GM19240 (cell line): ENCODE measurements around a stretch of chr17.

- RRBS = 1% methylated on average over 23 of the region's 67 CpGs
Measured at GRCh38 chr17:16588811-16589771, 20.1 kb upstream of the ZNF287 start.

- RRBS = no CpG with 5 or more reads among the region's 14 CpGs
Measured at GRCh38 chr17:16832656-16833204, 139.2 kb downstream of the TNFRSF13B start.

DNA sequence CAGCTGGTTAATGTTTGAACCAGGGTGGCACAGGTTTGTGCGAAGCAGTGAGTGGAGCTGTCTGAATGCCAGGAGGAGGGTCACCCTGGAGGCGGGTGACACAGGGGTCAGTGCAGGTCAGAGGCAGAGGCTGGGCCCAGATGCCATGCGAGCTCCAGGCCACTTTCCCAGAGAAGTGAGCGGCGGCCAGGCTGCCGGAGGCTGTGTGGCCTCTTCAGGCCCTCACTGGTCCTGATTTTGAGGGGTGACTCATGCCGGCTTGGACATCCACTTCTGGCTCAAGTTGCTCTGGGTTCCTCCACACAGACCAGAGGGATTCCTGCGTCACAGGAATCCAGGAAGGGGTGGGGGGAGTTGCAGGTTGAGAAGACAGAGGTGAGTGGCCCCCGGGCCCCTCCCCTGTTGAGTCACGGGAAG is 31.7 kb upstream of the MPRIP start:
- RRBS = no CpG with 5 or more reads among the region's 10 CpGs

DNA sequence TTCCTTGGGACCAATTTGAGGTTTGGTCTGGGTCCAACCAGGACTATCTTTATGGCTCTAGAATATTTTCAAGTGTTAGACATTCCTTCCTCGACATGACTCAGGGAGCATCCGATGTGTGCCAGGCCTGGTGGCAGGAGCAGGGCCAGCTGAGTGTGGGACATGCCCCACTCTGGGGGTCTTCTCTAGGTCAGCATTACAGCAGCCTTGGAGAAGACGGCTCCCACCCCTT is 31.2 kb upstream of the MPRIP start:
- RRBS = no CpG with 5 or more reads among the region's 3 CpGs

GRCh38 chr17:17043618-17044166 is 1.4 kb downstream of the MPRIP start:
- RRBS = no CpG with 5 or more reads among the region's 11 CpGs

GRCh38 chr17:17089365-17090144 is 47.3 kb downstream of the MPRIP start:
- RRBS = no CpG with 5 or more reads among the region's 15 CpGs

DNA sequence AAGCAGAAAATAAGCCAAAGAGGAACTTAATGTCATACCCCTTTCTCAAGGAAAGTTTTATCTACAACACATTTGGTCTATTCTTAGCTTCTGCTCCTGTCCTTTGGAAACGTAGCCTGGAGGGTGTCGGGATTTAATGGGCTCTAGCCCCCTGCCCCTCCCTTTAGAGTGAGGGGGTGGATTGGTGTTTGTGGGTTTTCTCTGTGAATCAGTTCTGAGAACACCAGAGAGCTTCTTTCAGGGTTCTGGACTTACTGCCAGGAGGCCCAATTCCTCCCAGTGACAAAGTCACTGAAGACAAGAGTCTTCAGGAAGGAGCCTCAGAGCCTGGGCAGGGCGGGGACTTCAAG is 64.7 kb downstream of the MPRIP start:
- RRBS = no CpG with 5 or more reads among the region's 3 CpGs

GRCh38 chr17:17158326-17159026 is 47.7 kb downstream of the PLD6 start:
- RRBS = no CpG with 5 or more reads among the region's 41 CpGs

DNA sequence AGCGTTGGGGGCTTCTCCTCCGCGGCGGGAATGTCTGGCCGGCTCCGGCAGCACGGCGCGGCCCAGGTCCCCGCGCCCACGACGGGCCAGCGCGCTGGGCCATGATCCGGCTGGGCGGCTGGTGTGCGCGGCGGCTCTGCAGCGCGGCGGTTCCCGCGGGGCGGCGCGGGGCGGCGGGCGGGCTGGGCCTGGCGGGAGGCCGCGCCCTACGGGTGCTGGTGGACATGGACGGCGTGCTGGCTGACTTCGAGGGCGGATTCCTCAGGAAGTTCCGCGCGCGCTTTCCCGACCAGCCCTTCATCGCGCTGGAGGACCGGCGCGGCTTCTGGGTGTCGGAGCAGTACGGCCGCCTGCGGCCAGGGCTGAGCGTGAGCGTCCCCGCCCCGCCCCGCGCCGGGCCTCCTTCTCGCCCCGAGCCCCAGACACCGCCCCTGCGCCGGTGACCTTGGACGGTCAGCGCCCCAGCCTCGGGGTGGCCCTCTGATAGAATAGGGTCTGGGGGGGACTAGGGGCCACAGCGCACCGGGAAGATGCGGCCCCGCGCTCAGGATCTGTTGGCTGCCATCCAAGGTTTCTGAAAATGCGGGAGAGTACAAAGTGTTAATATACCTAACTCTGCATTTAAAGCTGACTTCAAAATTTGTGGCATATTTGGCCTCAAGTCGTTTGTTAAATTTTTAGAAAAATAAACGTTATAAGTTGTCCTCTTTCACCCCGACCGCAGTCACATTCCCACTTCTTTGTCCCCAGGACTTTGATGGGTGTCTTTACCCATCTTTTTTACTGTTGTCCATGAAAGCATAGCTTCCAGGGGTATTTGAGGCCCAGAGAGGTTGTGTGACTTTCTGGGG is 502 bp downstream of the NT5M start:
- RRBS = 4% methylated on average over 38 of the region's 78 CpGs

DNA sequence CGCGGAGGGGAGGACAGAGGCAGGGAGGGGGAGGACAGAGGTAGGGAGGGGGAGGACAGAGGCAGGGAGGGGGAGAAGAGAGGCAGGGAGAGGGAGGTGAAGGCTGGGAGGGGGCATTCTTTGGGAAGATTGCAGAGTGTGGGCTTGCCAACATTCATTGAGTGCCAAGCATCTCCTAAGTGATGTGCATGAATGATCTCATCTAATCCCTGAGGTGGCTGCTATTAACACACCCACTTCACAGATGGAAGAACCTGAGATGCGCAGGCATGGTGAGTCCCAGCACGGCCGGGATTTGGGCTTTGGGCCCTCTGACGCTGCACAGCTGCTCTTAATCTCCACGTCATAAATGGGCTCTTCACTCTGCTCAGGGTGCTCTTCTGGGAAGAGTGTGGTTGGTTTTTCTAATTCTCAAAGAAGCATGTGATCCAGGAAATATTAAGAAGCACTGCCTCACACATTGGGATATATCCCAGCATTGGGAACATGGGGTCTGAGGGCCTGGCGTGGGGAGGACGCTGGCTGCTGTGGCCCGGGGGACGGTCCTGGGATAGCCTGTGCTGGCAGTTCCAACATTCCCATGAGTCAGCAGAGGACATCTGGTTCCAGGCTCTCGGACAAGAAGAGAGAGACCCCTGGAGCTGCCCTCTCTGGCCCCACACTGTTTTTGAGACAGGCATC is 58.5 kb downstream of the NT5M start:
- RRBS = no CpG with 5 or more reads among the region's 12 CpGs

GRCh38 chr17:17403491-17404324 is 73.1 kb upstream of the MED9 start:
- RRBS = 43% methylated on average over 1 of the region's 22 CpGs

DNA sequence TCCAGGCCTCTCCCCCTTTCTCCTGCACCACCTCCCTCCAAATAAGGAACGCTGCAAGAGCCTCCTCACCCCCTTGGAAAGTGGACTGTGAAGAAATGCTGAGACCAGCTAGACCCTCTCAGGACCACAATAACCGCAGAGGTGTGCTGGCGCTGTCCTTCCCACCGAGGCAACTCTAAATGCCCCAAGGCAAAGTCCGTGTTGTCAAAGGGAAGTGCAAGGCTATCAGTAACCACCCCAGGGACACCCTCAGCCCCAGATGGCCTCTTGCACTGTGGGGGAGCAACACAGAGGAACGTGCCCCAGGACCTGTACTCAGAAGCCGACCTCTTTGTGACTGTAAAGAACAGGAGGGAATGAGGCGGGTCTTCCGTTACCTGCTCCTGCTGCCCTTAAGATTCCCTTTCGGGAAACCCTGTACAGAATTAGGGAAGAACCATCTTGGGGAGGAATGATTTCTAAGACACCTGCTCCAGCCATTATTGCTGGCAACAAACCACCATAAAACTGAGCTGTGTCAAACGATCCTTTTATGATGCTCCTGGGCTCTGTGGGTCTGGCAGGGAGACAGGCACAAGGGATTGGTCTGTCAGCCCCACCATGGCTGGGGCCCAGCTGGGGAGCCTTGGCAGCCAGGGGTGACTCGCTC is 14.6 kb upstream of the MED9 start:
- RRBS = no CpG with 5 or more reads among the region's 12 CpGs

DNA sequence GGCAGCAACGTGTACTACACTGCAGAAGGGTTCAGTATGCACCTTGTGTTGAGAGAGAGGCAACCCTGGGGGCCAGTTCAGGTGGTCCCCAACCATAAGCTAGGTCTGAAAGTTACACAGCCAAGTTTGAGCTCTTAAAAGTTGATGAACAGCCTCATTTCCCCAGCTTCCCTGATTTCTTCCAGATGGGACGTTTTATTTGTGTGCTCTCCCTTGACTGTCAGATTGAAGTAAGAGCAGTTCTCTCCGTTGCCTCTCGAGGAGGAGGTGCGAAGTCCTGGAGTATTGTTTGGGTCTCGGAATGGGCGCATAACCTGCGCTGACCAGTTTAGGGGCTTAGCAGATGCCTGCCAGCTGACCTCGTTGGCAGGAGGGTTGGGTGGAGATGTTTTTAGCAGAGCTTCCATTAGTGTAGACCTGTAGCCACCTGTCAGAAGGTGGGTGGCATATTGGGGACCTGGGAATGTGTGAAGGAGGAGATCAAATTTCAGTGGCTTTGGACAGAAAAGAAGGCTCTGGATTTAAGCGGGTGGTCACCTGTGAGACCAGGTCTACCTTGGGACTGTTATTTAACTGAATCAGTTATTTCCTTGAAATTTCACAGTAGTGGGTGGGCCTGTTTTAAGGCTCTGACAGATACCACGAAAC is 3.7 kb downstream of the RASD1 start:
- RRBS = no CpG with 5 or more reads among the region's 11 CpGs

DNA sequence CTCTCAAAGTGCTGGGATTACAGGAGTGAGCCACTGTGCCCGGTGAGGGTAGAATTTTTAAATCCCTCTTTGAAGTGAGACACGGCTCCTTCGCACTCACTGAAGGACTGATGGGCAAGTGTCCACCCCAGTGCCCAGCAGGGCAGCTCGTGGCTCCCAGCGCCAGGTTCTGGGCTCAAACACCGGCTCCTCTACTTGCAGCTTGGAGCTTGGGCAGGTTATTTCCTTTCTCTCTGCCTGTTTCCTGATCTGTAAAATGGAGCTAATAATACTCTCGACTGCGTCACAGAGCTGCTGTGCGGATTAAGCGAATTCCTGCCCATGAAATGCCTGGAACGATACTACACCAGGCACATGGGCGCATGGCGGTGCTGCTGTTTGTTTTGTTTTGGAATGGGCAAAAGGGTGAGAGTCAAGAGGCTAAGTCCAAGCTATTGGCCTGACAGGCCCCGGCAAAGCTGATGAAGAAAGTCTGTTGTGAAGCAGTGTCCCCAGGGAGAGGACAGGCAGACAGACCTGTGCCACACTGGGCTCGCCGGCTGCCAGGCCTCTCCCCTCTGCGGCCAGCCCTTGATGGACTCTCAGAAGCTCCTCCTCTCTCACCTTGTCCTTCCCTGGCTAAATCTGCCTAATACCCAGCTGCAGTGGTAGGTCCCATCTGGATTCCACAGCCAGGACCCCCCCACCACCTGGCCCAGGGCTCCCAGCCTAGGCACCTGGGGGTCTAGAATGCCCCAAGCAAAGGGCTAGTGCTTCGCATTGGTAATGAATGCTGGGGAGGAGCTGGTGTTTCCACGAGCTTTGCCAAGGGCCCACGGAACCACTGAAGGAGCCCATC is 31.3 kb upstream of the RASD1 start:
- RRBS = 89% methylated on average over 3 of the region's 20 CpGs

DNA sequence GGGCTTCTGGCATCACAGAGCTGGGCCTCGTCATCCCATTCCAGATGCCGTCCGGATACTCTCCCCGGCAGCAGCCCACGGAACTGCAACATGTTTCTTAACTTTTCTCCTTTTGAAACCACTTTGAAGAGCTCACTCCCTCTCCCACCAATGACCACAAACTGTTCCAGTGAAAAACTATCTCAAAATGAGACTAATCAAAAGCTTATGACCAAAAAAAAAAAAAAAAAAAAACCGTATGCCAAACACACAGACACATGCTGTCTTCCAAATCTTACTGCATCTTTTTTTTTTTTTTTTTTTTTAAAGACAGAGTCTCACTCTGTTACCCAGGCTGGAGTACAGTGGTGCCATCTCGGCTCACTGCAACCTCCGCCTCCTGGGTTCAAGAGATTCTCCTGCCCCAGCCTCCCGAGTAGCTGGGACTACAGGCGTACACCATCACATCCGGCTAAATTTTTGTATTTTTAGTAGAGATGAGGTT is 17.4 kb downstream of the PEMT start:
- RRBS = no CpG with 5 or more reads among the region's 11 CpGs

- RRBS = no CpG with 5 or more reads among the region's 5 CpGs
Measured at GRCh38 chr17:17632612-17632863, 41.0 kb upstream of the PEMT start.

GRCh38 chr17:17681688-17682675 is 724 bp downstream of the RAI1 start:
- RRBS = 2% methylated on average over 72 of the region's 120 CpGs

DNA sequence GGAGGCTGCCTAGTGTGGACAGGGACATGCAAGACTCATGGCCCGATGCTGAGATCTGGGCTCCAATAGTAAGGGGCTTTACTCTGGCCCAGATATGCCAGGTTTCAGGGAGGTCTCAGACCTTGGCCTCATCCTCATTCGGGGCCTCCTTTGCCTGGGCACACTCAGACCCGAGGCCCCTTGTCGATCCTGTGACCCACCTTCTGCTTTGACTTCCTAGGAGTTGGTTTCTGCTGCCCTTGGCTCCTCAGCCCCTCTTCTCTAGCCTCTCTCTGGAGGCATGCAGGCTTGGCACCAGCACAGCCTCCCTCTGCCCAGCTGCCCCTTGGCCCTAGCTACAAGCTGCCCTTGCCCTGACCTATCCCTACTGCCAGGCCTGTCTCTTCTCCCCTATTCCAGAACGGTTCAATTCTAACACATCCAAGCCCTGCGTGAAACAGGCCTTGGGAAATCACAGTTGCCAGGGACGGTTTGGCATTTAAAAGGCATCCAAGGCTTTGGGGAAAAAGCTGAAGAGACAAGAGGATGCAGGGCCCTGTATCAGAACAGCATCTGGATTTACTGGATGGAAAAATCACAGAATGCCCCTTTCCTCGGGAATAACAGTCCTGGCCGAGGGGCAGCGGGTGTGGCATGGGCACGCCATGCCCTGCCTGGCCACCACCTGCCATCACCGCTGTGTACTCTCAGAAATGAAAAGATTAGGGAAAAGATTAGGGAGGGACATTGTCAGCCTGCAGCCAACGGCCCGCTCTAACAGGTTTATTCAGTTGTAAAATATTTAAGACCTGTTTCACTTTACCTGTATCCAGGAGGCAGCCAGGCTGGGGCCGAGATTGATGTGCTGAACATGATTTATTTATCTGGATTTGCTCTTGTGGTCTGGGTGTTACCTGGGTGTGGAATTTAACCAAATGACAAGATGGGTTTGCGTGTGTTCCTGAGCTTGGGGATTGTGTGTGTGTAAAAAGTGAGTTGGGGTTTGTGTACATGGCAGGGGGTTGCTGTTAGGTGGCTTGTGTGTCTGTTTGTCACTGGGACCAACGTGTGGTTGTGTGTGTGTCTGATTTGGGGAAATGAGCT is 15.8 kb downstream of the RAI1 start:
- RRBS = no CpG with 5 or more reads among the region's 17 CpGs

GRCh38 chr17:17720130-17720474 is 38.8 kb downstream of the RAI1 start:
- RRBS = no CpG with 5 or more reads among the region's 1 CpG

GRCh38 chr17:17781127-17781767 is 55.5 kb downstream of the SREBF1 start:
- RRBS = no CpG with 5 or more reads among the region's 18 CpGs